Placental pericyte (primary cell): ENCODE data around the genes RAX and LMAN1.

DNA sequence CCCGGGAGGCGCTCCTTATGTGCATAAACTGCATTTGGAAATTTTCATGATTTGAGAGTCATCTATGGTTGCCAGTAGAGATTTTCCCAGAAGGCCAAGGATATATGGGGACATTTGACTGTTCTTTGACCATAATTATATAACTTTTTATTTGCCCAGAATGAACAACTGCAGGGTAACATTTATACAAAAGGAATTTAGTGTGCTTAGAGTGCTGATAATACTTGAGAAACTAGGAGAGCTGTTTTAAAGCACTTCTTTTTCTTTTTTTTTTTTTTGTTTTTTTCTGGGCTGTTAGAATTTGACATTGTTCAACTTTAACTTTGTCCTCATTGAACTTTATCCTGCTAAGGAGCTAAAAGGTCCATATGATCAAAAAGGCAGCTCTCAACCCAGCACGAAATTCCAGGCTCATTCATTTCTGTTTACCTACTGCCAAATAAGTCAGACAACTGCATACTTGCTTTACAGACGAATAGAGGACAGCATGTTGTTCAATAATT is 242.9 kb downstream of the NEDD4L start:
- CAGE, long polyA plus RNA = no peak

GRCh38 chr18:58287409-58288253 is 243.6 kb downstream of the NEDD4L start:
- CAGE, long polyA plus RNA = no peak

- CAGE, long polyA plus RNA = no peak
Observed at GRCh38 chr18:58345043-58345596, 283.8 kb downstream of the ALPK2 start.

DNA sequence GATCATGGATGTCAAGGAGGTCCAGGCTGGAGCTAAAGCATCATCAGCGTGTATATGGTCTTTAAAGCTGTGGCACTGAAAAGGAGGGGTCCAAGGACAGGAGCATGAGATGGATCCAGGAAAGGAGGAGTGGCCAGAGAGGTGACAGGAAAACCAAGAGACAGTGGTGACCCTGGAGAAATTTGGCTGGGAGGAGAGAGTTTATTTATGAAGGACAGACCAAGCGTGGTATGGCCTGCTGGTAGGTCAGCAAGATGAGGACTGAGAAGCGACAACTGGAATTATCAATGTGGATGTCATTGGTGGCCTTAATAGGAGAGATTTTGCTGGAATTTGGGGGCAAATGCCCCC is 219.5 kb downstream of the ALPK2 start:
- CAGE, long polyA plus RNA = no peak

- CAGE, long polyA plus RNA = no peak
Observed at GRCh38 chr18:58532108-58532802, 96.6 kb downstream of the ALPK2 start.

GRCh38 chr18:58593843-58594444 is 34.9 kb downstream of the ALPK2 start:
- CAGE, long polyA plus RNA = no peak

- CAGE, long polyA plus RNA = no peak
Observed at GRCh38 chr18:58615382-58616269, 13.3 kb downstream of the ALPK2 start.

DNA sequence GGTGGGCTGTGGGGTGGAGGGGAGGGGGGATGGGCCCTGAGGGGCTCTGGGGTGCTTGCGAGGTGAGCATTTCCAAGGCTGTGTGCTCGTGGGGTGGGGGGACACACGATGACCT is 250 bp upstream of the ZNF532 start:
- CAGE, long polyA plus RNA = no peak

DNA sequence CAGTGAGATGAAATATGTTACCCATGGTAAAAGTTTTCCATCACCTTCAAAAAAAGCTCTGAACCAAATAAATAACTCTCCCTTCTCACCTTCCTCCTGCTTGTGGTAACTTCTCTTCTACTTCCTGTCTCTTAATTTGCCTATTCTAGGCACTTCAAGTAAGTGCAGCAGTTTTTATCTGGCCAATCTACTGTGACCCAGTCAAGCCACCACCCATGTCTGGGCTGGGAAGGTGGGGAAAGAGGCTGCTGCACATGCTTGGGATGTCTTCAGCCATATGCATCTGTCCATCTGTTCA is 31.5 kb downstream of the ZNF532 start:
- CAGE, long polyA plus RNA = no peak

GRCh38 chr18:58910821-58911302 is 46.2 kb downstream of the ZNF532 start:
- CAGE, long polyA plus RNA = no peak

DNA sequence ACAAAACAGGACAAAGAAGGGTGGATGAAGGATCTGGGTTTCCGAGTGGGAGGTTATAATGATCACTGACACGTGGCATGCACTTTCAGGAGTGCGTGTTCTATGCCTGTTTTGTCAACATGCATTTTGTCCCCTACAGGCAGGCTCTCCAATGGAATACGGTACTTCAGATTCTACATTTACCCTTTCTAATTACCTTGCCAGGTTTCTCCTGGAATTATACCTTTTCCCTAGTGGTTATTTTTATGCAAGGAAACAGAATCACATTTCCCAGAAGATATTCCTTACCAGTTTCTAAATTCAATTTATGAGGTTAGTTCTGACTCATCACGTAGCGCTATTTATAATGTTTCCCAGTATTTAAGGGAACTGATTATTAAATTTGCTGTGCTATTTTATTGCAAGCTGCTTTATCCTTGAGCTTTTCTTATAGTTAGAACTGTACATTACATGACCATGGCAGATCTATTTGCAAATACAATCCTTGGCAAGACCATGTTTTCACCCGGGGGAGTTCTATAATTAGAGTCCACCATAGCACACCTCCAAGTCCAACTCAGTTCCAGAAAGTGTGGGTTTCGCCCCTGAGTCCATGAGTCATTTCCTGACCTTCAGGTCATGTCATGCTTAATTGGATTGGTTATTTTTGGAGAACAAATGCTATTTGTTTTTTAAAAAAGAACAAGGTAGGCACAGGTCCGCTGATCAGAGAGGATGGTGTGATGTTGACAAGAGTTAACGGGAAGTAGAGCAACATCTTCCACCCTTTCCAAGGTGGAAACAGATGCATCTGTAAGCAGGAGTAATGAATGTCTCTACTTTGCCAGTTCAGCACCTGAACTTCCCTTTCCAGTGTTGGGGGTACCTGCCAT is 126.6 kb downstream of the ZNF532 start:
- CAGE, long polyA plus RNA = no peak

GRCh38 chr18:59232202-59232733 is 12.3 kb downstream of the GRP start:
- CAGE, long polyA plus RNA = no peak

- CAGE, long polyA plus RNA = no peak
Observed at GRCh38 chr18:59273103-59273780, at the start of gene RAX. Gene RAX, minus strand, starts transcription at chr18:59273454.

- CAGE, long polyA plus RNA = no peak
Observed at GRCh38 chr18:59324153-59324680, 5.8 kb upstream of the CPLX4 start.

DNA sequence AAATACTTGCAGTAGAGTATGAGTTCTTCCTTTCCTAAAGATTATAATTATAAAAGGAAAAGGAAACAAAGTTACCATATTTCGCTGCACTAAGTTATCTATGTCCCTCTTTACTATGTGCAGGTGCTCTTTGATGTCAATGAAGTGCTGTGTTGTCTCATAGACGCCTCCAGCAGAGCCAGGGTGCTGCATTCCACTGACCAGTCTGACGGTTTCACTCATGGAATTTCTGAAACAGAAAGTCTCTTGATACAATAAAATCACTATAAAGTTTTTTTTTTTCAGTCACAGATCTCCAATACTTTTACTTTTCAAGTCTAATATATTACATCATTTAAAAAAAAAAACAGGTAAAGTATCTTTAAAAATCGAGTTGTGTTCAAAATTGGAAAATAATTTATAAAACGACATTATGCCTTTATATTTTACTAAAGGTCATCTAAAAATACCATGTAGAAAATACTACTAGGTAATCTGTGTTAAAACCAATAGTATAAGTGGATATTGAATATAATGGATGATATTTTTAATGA is 14.6 kb upstream of the CPLX4 start:
- CAGE, long polyA plus RNA = no peak

GRCh38 chr18:59351560-59351999 is 7.5 kb downstream of the LMAN1 start:
- CAGE, long polyA plus RNA = no peak

DNA sequence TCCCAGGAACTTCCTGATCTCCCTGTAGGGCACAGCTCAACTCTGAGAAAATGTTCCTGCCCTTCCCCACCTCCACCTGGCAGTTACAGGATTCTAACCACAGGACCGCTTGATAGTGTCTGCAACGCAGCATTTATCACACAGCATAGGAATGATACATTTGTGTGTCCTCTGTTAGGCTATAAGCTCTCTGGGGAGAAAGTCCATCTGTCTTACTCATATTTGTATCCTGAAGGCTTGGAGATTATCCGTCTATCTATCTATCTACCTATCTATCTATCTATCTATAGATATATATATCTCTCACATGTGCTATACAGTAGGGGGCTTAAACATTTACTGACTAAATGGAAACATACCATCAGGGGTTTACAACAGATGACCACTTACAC is 6.4 kb downstream of the LMAN1 start:
- CAGE, long polyA plus RNA = no peak

DNA sequence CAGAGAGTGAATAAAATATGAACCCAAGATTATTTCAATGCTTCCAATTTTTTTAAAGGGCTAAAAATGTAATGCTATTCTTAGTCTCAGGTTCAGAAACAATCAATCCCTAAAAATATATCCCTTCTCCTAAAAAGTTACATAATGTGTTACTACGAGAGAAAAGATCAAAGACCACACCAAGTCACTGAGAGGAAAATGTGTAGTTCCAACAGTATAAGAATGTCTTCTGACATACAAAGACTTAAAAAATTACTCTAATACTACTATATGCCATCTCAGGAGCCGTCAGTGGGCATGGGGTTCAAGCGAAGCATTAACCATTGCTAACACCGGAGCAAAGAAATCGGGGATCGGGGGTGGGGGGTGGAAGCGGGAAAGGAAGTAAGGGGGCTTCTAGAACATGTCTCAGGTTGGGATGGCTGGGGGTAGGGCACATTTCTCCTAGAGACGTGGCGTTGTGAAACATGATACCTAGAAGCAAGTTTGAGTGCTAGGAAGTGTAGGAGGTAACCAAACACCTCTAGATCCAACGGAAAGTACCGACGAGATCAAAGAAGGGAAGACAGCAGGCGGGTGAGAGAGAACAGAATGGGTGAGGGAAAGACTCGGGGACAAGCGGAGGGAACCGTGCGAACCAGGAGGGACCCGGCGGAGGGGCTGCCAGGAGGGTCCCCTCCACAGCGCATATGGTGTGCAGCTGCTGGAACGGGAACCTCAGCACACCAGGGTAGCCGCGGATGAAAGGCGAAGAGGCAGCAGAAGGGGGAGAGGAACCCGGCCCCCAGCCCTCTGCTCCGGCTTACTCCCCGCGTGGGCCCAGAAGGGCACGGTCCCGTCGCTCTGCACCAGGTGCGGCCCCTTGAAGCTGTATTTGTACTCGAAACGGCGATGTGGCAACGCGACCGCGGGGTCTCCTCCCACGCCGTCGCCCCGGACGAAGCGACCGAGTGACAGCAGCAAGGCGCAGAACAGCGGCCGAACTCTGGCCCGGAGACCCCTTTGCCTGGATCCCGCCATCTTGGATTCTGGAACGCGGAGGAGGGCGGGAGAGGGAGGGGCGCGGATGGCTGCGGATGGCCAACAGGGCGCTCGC is at the start of gene LMAN1:
Gene LMAN1, minus strand, starts transcription at position 1,041 of the 1,096 bp plus-strand sequence.
- CAGE, long polyA plus RNA = start-site peak on the minus strand centred at position 1,027 of the sequence, 11 bp wide, 23 and 30 reads in 2 replicates

GRCh38 chr18:59695664-59697065 is 1.1 kb downstream of the CCBE1 start:
- CAGE, long polyA plus RNA = no peak

- CAGE, long polyA plus RNA = no peak
Observed at GRCh38 chr18:59697571-59698481, 603 bp upstream of the CCBE1 start.